Neural cell (in vitro differentiated cells): ENCODE data around the genes ZNF638, DYSF and CYP26B1.

- RAMPAGE, long total RNA, result no peak
Measured at GRCh38 chr2:70903896-70904477, 3.6 kb downstream of the VAX2 start.

DNA sequence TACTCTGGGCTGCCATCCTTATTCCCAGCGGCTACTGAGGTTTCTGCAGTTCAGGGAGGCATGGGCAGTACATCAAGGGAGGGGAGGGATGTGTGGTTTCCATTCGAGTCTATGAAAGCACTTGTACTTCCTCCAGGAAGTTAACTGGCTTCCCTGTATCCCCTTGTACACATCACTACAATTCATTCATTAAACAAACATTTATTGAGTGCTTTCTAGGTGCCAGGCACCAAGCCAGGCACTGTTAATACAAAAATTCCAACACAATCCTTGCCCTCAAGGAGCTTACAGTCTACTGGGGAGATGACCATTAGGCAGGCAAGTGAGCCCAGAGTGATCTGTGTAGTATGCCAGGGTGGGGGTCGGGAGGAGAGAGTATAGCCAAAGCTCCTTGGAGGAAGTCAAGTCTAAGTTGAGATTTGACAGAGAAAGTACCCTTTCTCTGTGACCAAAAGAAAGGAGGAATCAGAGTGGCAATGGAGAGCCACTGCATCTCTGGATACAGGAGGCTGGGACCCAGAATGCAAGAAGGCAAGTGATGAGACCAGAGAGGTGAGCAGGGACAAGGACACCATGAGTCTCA is 7.4 kb downstream of the ANKRD53 start:
- RAMPAGE, long total RNA, result no peak

DNA sequence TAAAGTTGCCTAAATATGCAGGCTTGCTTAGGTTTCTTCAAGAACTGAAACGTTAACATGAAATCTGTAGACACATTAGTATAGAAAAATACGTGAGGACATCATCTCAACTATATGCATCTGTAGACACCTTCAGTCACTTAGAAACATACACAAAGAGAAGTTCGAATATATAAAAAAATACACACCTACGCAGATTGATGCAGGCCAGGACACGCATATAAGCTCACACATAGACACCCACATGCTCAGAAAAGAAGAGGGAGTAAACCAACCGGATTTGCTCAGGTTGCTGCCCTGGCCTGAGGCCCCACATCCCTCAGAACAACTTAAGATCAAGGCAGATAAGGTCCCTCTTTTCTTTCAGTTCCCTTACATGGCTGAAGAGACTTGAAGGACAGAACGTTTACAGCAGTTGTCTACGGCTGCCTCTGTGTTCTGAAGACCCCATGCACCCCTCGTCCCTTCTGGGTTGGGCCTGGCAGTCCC is 4.5 kb upstream of the NAGK start:
- RAMPAGE, long total RNA, result no peak

- RAMPAGE, long total RNA, result no peak
Measured at GRCh38 chr2:71070306-71071046, 2.0 kb downstream of the NAGK start.

GRCh38 chr2:71129524-71130168 is 383 bp downstream of the MCEE start:
- RAMPAGE, long total RNA, result no peak

DNA sequence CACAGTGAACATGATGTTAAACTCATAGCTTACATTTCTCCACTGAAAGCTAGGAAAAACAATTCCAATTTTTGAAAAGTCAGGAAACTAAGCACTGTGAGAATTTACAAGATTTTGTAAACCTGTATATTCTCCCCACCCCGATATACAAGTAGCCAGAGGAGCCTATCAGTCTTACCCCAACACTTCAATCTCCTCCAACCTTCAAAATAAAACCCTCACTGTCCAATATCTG is 1.6 kb downstream of the PAIP2B start:
- RAMPAGE, long total RNA, result no peak

- RAMPAGE, long total RNA, result start-site peak on the plus strand at chr2:71331754-71331812, 5,907 and 6,532 reads in 2 replicates
Measured at GRCh38 chr2:71331425-71332643, at the start of gene ZNF638. Gene ZNF638, plus strand, starts transcription at chr2:71331782.

DNA sequence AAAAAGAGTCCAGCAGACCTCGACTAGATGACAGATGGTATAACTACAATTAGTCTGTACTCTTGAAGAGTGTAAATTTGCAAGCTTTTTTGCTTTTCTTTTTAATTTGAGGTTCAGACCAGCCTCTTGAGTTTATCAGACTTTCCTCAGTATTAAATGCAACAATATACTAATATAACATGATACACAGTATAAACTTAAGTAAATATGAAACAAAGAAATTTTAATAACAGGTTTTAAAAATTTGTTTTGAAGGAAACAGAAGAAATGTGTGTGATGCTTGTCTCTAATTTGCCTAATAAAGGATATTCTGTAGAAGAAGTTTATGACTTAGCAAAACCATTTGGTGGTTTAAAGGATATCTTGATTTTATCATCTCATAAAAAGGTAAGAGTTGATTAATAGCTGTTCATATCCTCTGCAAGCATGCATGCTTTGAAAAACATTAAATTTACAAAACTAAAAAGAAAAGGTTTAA is 64.8 kb upstream of the DYSF start:
- RAMPAGE, long total RNA, result no peak

GRCh38 chr2:71456218-71456618 is 10.3 kb upstream of the DYSF start:
- RAMPAGE, long total RNA, result no peak

- RAMPAGE, long total RNA, result no peak
Measured at GRCh38 chr2:71465974-71467281, at the start of gene DYSF. Gene DYSF, plus strand, starts transcription at chr2:71466699.

DNA sequence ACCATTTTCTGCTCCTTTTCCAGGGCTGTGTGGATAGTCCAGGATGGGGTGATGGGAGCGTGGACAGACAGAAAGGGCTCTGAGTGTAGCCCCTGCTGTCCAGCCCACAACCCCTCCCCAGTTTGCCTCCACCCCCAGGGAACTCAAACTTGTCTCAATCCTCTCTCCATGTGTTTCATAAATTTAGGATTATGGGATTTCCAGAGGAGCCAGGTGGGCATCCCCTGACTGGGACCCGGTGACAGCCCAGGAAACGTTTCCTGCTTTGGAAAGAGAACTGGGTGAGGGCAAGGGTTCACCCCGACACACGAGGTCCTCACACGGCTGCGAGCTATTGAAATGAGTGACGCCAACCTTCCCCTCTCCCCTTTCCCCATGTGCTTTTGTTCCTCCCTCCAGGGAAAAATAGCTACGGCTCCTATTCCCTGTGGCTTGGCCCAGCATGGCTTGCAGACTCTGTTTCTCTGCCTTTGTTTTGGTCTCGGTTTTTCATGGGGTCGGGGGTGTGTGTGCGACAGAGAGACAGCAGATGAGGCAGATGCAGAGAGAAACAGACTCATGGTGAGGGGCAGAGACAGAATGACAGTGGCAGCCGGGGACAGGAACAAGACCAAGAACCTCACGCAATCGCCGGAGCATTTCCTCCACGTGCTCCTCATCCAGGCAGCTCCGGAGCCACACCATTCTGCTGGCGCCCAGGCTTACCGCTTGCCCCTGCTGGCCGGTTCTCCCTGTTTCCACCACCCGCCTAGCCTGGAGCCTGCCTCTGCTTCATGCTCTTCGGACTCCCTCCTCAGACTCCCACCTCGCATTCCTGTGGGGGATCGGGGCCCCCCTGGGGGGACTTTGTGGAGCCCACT is 225.3 kb downstream of the DYSF start:
- RAMPAGE, long total RNA, result no peak

DNA sequence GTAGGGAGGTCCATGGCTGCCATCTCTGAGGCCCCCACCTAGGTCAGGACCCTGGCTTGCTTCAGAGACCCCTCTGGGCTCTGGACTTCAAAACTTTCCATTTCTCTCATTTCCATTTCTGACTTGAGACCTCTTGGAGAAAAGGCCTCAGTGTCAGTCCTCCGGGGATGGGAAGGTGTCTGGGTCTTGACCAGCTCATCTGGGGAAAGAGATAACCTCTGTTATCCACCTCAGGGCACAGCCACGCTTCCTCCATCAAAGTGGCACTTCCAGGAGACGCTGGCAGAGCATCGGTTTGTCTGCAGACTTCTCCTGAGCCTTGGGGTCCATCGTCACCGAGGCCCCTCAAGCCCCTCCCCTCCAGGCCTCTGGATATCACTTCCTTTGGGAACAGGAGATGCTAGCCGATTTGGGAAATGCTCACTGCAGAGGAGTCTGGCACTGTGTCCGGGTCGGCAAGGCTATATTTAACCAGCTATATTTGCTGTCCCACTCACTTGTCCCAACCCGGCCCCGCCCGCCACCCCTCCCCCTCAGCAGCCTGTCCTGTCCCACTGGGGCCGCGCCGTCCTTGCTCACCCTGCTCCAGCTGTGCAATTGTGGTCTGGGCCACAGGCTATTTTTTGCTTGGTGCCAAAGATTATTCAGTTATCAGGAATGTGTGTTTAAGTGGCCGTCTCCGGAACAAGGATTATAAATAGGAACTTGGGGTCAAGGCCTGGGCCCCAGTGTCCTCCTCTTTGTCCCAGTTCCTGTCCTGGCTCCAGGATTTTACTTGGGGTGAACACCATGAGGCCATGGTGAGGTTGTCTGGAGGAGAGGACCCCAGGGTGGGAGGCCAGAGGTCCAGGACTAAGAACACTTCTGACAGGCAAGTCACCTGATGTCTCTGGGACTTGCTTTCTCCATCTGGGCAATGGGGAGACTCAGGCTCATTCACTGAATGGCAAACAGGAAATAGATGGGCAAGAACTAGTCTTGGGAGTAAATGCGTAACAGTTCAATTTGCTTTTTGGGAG is 250.3 kb downstream of the DYSF start:
- RAMPAGE, long total RNA, result no peak

DNA sequence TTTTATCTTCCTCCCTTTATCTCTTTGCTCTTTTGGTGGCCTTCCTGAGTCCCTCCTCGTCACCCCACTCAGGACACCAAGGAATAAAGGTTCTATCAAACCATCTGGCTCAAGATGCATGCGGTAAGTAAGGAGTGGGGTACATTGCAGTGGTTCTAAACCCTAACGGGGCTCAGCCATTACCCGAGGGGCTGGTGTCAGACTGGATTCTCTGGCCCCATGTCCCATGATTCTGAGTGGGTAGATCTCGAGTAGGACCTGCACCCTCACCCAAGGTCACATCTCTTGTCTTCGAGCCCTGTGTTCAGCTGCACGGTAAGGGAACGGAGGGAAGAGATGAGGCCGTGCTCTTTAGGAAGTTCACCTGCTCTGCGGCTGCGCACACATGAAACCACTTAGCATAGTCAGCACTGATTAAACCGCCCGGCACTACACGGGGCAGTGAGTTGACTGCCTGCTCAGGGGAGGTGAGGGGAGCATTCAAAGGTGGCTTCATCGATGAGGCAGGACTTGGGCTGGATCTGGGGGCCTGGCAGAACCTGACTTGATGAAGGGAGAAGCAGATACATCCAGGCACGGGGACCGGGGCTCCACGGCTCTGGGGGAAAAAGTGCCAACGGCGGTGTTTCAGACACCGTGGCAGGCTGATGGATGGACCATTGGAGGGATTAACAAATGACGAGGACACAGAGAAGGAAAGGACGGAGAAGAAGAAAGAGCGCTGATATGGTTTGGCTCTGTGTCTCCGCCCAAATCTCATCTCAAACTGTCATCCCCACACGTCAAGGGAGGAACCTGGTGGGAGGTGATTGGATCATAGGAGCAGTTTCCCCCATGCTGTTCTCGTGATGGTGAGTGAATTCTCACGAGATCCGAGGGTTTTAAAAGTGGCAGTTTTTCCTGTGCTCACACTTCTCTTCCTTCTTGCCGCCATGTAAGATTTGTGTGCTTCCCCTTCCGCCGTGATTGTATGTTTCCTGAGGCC is 248.7 kb downstream of the CYP26B1 start:
- RAMPAGE, long total RNA, result no peak

- RAMPAGE, long total RNA, result no peak
Measured at GRCh38 chr2:72146824-72148097, at the start of gene CYP26B1. Gene CYP26B1, minus strand, starts transcription at chr2:72147862.

DNA sequence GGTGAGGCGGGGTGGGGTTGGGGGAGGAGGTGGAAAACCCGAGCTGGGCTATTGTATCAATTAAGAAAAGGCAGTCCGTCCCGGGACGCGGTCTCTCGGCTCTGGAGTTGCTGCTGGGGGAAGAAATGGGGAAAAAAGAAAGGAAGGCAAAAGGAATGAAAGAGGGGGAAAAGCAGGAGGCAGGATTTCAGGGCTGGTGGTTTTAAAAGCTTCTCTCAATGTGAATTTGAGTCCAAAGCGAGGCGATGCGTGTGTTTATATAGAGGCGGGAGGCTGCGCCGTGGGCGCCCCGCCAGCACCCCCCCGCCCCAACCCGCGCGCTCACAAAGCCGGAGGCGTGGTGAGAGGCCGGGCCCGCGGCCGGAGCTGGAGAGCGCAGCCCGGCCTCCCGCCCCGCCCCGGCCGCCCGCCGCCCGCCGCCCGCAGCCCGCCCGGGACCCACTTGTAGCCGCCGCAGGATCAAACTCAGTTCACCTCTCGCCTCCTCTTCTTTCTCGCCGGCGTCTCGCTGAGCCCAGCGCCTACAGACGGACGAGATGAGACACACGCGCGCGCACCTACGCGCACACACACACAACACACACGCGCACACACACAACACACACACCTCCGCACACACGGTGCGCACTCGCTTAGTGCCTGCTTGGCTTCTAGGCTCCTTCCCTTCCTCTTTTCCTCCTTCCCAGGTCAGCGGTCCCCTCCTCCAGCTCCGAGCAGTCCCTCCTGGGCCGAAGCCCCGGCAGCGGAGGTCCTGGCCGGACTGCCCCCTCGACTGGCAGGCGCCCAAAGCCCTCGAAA is 1.2 kb upstream of the CYP26B1 start:
- RAMPAGE, long total RNA, result no peak

GRCh38 chr2:72204884-72205794 is 57.5 kb upstream of the CYP26B1 start:
- RAMPAGE, long total RNA, result no peak

GRCh38 chr2:72919793-72920088 is 2.4 kb downstream of the EMX1 start:
- RAMPAGE, long total RNA, result no peak

- RAMPAGE, long total RNA, result no peak
Measured at GRCh38 chr2:73031461-73032939, 39.5 kb downstream of the SFXN5 start.

GRCh38 chr2:73069827-73070374 is 1.6 kb downstream of the SFXN5 start:
- RAMPAGE, long total RNA, result no peak

- RAMPAGE, long total RNA, result no peak
Measured at GRCh38 chr2:73084213-73084874, 12.8 kb upstream of the SFXN5 start.